Fibroblast of the aortic adventitia (primary cell): ENCODE measurements around a stretch of chr10.

DNA sequence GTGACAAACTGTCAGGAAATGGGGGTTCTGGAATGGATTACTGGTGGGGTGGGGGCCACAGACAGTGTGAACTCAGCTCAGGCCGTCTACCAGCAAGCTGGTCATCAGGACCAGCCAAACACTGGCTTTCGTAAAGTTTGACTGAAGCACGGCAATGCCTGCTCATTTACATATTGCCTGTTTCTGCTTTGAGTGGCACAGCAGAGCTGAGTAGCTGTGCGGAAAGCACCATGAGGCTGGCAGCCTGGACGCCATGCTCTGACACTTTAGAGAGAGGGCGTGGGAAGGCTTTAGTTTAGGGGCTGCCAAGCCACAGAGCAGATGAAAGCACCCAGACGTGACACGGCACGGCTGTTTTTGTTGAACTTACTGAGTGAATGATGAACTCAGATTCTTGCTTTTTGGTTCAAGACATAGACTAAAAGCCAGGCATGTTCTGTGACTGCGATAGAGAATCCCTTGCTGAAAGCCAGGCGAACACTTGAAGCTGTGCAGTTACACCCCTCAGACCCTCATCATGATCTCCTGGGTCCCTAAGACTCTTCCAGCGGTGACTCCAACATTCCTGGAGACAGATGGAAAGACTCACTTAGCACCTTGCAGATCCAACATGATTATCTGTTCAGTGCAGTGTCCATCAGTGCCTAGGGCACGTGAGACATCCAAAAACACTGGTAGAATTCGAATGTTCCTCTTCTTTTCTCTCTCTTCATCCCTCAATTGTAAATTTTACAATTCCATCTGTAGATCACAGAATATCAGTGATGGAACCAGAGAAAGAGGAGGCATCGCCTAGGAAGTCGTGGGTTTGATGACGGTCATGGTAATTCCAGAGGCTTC lies 182.1 kb downstream of the ZMYND11 start:
- CAGE, long polyA plus RNA: no peak

GRCh38 chr10:394549-395303 lies 259.5 kb downstream of the ZMYND11 start:
- CAGE, long polyA plus RNA: no peak

DNA sequence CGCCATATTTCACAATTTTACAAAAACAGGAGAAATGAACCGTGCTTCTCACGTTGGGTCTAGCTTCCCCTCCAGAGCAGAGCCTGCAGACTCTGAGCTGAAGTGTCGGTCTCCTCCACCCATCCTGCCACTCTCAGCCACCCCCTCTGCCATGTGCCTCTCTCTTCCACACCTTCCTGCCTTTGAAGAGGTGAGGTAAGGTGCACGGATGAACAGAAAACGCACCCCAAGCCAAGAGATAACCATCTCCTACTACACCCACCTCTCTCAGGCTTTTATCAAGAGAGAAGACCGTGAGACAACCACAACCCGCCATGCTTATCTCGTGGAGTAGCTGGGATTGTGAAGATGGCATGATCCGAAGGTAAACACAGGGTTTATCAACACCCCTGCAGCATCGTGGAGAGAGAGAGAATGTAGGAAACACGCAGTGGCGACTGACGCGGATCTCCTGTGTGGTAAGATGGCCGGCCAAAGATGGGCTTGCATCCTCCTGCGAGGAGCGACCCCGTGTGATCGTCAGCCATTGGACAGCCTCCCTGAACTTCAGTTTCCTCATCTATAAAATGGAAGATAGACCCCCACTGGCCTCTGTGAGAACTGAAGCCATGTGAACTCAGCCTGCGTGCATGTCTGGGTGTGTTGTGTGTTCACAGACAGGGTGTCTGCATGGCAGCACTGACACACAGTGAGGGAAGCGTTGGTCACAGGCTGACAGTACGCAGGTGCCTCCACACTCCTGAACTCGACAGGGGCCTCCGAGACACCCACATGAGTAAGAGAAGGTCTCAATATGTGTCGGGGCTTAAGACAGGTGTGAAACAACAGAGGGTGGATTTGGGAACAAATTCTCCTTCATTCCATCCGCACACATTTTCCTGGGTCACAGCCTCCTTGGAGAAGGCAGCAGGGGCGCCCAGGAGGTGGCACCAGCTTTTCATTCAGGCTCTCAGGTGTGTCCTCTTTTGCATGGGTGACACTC lies 218.9 kb downstream of the DIP2C start:
- CAGE, long polyA plus RNA: no peak

- CAGE, long polyA plus RNA: no peak
Measured at GRCh38 chr10:548243-548628, 141.2 kb downstream of the DIP2C start.

DNA sequence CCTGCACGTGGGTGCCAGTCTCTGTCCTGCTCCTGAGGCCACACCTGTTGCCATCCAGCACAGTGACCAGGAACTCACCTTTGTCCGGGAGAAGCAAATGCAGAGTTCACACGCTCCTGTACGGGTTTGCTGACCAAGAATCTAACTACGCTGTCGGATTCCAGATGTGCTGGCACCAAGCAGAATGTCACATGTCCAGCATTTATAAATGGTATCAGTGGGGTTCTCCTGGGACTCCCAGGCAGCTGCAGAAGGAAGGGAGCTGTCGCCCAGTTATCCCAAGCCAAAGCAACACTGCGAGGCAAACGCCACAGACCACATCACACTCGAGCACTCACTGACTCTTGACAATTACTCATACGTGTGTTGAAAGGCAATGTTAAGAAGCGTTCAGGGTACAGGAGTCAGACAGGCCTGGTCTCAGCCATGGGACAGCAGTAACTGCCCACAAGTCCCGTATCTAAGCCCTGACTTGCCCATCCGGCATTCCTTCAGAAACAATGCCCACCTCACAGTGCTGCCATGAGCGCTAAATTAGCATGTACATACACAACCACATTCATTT lies 113.4 kb downstream of the DIP2C start:
- CAGE, long polyA plus RNA: no peak

DNA sequence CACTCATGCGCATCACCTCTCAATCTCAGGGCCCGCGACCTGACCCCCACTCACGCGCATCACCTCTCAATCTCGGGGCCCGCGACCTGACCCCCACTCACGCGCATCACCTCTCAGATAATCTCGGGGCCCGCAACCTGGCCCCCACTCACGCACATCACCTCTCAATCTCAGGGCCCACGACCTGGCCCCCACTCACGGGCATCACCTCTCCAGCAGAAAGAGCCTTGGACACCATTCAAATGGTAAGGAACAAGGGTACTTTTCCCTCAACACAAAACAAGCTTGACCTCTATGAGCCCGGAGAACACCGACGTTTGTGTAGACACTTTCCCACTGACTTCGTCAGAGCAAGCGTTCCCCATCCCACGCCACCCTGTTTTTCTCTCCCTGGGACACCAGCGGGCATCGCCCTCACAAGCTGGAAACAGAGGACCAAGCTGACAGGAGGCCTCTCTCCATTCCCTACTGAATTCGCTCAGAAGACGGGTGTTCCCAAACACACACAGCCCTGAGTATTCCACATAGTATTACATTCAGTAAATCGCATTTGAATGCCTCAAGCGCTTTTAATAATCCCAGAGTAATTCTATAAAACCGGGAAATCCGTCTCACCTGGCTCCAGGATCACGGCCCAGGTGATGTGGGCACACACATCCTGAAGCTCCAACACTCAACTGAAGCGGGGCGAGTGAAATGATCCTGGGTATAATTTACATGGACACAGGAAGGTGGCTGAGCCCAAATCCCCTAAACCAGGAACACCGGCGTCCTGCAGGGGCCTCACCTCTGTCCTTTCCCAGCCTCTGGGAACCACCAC lies 104.4 kb downstream of the DIP2C start:
- CAGE, long polyA plus RNA: no peak

GRCh38 chr10:607754-608163 lies 81.7 kb downstream of the DIP2C start:
- CAGE, long polyA plus RNA: no peak

DNA sequence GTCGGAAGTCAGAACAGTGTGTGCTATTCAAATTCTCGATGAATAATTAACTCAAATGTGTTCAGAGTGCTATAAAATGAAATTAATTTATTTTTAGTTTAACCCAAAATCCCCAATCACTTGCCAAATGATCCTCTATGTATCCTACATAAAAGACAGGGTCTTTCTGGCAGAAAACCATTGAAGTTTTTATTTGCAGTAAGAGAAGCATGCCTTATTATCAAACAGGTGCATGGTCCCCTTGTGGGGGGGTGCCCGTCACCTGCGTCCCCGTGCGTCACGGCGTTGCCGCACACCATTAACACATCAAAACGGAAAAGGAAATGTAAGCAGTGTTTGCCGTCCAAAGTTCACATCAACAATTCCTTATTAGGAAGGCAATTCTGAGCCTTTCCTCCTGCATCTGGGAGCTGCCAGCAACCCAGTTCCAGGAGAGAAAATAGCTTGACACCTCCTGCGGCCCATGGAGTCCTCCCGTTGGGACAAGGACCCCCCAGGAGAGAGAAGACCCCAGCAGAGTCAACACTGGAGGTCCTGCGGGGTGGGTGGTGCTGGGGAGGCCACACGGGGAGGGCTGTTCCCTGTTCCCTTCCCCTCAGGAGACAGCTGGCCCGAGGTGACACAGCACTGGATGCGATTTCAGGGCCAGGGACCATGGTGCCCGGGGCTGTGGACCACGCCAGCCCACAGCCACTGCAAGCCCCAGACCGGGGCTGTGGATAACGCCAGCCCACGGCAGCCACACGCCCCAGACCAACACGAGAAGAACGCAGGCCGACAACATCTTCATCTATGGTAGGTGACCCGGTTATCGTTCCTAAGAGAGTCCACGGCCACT lies 39.6 kb downstream of the DIP2C start:
- CAGE, long polyA plus RNA: no peak

DNA sequence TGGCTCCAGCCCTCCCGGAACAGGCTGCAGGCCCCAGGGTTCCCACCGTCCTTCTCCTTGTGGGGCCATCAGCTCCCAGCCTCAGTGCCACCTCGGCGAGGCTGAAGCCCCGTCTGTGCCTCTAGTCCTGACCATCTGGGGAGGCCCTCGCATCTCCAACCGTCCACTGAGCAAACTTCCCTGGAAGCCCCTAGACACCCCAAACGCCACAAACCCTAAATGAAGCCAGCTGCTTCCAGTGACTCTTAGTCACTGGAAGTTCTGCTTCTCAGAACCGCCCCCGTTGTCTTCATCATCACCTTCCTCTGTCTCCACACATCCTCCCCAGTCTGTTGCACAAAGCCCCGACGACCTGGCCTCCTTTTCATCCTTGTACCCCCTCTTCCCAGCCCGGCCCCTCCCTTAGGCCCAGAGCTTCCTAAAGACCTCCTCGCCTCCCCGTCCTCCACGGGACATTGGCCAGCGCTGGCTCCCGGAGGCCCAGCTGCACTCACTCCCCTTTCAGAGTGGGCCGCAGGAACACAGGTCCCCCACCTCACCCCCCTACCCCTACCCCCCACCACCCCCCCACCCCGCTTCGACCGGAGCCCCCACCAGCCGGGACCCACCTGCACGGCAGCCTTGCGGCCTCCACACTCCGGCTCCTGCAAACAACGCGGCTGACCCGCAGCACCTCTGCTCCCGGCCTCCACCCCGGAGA lies 1.1 kb upstream of the DIP2C start:
- CAGE, long polyA plus RNA: no peak

DNA sequence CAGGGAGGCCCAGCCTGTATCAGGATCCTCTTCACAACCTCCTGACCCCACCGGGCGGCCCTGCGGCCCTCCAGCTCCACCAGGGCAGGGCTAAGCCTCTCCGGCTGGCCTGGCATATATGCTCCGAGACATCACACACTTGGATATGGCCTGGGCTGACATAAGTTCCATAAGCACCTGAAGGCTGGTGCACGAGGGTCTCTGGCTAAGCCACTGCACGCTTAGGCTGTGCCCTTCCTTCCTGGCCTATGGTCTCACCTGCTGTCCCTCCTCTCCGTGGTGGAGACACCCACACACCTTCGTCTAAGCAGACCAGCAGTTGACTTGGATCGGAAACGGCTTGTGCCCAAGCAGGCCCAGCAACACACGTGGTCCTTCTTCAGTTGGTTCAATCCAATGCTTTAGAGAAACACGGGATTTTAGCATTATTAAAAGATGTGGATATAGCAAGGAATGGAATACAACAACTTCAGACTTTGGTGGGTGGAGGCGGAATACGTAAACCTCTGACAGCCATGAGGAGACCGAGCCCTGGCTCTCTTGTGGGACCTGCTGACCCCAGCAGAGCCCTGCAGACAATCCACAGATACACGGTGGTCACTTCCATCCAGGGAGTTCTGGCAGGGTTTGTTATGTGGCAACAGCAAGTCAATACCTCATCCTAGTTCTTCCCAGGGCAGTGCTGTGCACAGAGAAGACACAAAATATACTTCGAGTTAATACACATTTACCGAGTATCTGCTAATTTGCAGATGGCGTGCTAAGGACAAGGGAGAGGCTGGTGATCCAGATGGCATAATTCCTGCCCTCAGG lies 118.3 kb upstream of the DIP2C start:
- CAGE, long polyA plus RNA: no peak

- CAGE, long polyA plus RNA: no peak
Measured at GRCh38 chr10:913223-914186, 18.0 kb downstream of the LARP4B start.

DNA sequence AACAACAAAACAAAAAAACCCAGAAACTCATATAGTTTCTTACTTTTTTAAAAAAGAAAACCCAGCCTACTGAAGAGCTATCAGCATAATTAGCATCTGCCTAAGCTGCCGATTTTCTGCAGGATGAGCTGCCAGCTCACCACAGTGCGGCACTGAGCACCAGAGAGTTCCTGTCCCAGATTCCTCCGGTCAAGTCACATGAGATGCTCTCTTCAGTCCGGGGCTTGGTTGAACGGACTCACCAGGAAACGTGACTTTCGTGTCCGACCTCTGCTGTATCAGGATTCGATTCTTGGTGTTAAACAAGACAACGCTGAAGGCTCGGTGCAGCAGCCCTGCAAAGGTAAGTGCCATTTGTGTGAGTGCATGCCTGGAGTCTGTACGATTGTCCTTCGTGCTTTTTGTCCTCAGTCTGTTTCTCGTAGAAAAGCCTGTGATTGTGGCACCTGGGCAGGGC lies 3.2 kb downstream of the IDI2 start:
- CAGE, long polyA plus RNA: no peak

DNA sequence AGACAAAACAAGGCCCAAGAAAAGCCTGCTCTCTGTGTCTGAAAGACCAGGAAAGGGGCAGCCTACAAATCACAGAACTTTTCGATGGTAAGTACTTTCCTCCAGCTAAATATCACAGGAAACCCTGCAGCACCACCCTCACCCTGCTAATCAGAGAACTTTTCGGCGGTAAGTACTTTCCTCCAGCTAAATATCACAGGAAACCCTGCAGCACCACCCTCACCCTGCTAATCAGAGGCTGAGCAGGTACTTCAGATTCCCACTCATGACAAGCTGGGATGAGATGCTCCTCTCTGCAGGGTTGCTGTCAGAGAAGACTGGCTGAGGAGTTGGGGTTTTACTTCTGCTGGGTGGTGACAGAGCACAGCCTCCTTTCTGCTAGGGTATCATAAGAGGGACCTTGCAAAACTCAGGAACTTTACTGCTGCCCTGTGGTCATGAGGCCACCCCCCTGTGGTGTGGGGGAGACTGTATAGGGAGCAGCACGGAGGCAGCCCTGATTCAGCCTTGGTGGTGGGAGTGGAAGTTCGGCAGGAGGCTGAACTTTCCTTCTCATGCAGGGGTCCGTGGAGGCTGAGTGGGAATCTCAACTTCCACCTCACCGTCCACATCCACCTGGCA lies 7.2 kb downstream of the WDR37 start:
- CAGE, long polyA plus RNA: no peak

- CAGE, long polyA plus RNA: no peak
Measured at GRCh38 chr10:1110166-1110567, 54.0 kb downstream of the WDR37 start.

GRCh38 chr10:1297647-1298053 lies 241.5 kb downstream of the WDR37 start:
- CAGE, long polyA plus RNA: no peak

- CAGE, long polyA plus RNA: no peak
Measured at GRCh38 chr10:1420427-1421403, 316.6 kb downstream of the ADARB2 start.

DNA sequence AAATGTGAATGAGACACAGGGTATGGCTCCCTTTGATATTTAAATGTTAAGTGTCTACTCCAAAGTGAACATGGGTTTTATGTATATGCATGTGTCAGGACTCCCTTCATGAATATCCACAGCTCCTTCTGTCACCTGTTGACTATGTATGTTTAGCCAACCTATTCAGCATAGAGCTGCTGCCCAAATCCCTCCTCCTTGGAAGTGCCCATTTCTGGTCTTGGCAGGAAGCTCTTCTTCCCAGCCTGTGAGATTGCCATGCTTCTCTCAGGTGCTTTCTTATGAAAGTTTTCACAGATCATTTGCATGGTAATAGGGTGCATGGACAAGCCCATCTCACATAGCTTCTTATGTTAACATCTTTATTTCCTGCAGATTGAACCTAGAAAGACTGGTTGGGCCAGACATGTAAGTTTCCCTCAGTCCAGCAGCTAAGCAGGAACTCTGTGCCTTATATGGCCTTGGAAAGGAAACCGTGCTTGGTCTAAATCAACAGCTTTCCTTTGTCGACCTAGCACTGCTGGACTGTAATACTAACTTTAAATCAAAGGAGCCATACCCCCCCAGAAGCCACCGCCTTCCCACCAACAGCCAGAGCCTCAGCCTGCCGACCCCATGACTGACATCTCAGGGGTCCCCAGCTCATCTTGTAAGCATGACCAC lies 288.9 kb downstream of the ADARB2 start:
- CAGE, long polyA plus RNA: no peak

DNA sequence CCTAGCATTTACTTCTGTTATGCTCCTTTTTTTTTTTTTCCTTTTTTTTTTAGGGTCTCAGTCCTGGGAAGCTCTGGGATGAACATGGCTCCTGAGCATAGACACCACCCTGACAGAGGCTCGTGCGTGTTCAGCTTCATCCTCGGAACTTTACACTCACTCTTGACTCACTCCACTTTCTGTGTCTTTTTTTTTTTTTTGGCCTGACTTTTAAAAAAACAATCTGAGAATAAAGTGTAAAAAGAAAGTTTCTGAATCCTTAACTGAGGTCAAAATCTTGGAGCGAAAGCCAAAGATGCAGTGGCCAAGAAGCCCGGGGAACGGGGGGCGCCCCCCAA lies 19.2 kb upstream of the PFKP start:
- CAGE, long polyA plus RNA: no peak

GRCh38 chr10:3101133-3101701 lies 33.9 kb downstream of the PFKP start:
- CAGE, long polyA plus RNA: no peak

- CAGE, long polyA plus RNA: no peak
Measured at GRCh38 chr10:3130895-3131613, 41.5 kb downstream of the PITRM1 start.